Frontal cortex (tissue), 2 donors: ENCODE data around the gene SLC25A4.

DNA sequence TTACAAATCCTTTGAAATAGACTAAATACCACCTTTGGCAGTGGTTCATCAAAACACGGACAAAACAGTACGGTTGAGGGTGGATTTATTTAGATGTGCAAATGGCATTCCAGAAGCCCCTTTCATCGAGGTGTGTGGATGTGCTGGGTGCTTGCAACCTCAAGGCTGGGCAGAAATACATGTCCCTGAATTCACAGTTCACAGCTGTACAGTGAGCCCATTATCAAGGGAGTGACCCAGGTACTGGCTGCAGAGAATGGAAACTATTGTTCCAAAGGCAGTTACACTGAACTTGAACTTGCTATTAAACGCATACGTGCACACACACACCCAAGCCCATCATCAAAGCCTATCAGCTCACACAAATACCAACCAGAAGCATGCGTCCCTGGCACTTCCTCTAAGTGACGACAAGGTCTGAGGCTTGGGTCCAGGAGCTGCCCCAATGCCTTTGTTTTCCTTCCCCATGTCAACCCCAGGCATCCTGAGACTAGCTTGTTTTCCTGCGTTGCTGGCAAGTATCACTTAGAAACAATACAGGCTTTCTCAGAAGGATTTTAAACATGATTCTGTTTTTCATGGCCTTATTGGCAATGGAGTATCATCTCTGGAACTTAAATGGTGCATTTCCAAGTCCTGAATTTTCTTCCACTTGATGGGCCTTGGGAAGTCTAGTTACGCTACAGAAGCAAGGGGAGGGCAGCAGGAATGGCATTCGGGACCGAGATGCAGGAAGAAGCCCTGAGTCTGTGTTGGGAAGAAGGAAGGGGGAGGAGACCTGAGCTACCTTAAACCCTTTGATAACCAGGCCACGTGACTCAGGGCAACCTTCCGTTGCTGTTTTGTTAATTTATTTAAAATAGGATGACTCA, 88.5 kb downstream of the IRF2 start:
- RAMPAGE, long total RNA: no peak

DNA sequence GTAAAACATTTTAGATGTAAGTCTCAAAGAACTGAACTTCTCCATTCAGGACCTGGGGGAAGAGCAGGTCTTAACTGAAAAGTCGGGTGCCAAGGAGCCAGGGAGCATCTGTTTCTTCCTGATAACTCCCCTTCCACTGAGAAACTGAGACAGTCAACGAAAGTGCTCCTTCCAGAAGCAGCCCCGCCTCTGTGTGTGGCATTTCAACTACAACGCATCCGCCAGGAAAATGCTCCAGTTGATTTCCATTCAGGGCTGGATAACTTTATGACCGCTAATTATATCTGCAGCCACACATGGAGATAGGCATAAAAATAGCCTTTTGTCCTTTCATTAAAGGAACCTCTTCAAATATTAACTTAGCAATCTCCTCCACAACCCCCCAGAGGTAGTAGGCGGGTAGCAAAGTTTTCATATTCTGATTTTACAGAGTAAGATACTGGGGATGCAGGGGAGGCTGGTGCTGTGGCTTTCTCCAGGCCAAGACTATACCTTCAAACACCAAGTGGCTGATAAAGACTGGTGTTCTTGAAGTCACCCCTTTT, 87.8 kb downstream of the IRF2 start:
- RAMPAGE, long total RNA: no peak

DNA sequence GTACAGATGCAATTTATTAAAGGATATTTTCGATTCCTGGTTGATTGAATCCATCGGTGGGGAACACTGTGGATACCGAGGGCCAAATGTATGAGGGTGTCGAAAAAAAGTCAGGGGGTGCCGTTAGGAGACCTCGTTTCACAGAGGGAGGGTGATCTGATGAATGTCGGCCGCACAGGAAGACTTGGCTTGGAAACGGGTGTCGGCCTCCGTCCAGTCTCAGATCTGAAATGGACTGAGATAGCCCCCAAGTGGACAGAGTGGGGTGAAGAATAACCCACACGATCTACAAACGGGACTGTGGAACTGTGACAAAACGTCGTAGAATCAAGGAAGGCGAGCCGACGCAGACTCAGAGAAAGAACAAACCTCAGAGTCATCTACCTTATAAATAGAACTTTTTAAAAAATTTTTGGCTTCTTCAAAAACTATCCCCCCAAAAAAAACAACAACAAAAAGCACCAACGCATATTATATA, 63.6 kb upstream of the IRF2 start:
- RAMPAGE, long total RNA: no peak

DNA sequence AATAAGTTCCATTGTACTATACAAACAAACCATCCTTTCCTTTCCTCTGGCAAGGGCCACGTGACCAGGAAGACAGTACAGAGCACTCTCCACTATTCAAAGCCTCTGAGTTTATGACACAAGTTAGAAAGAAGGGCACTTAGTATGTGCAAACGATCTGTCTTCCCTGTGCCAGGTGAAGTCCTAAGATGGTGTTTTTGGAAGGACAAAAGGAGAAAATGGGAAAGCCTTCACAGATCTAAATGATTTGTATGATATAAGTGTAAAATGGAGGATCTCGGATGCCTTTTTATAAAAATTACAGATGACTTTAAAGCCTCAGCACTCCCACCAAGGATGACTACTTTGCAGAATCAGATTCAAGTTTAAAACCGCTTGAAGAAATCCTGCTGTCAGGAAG, 2.9 kb downstream of the CASP3 start:
- RAMPAGE, long total RNA: no peak

DNA sequence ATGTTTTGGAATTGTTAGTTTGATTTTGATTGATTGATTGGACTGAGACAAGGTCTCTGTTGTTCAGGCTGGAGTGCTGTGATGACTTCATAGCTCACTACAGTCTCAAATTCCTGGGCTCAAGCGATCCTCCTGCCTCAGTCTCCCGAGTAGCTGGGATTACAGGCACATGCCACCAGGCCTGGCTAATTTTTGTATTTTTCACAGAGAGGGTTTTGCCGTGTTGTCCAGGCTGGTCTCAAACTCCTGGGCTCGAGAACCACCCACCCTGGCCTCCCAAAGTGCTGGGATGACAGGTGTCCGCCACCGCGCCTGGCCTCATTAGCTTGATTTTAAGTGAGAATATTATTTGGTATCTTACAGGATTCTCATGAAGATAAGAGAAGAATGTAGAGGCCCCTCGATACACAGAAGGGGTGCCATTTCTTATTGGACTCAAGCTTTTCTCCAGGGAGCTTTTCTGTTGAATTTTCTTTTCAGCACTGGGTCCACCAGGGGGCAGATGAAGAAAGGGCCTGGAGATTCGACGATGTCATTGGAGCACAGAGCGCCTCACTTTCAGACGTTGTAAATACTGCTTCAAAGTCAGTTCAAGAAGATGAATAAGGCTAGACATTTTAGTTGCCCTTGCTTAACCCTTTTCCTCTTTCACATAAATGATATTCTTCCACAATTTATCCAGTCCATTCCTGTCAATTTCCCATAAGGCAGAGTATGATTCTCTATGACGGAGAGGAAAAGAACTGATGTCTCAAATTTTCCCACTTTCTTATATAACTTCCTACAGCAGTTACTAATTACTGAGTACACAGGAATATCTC, 11.8 kb upstream of the CENPU start:
- RAMPAGE, long total RNA: no peak

- RAMPAGE, long total RNA: no peak
Observed at GRCh38 chr4:184760991-184761350, 27.1 kb upstream of the CENPU start.

DNA sequence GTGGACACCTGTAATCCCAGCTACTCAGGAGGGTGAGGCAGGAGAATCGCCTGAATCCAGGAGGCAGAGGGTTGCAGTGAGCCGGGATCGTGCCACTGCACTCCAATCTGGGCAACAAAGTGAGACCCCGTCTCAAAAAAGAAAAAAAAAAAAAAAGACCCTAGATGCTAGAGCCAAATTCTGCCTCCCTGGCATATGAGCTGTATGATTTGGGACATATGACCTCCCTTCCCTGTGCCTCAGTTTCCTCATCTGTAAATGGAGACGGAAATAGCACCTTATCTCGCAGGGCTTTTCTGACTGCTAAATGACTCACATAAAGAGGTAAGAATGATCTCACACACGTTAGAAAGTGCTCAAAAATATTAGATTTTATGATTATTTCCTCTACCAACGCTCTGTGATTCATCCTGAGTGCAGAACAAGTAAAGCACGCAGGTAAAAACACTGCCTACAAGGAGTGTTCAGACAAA, 21.3 kb downstream of the ACSL1 start:
- RAMPAGE, long total RNA: no peak

DNA sequence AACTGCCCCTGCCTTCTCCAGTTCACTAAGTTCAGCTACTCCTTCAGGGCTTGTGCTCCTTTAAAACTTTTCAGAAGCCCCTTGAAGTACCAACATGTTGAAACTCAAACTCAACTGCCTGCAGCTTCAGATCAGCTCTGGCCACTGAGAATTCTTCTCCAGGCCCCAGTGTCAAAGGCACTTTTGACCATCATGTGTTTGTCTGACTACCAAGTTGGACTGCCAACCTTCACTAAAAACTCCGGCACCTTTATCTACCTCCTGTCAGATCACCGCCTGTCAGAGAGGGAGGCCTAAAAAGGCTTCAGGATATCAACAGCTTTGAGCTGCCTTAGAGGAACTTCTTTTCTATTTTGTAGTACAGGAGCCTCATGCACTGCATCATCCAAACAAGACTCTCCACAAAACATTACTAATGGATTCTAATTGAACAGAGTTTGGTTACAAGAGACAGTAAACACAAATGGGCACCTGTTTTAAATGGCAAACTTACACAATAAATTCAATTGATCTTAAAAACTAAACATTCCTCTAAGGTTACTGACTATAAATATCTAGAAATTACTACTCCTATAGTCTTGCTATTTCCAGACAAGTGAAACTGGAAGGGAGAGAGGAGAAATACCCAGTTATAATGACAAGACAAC, 2.7 kb downstream of the ACSL1 start:
- RAMPAGE, long total RNA: no peak

GRCh38 chr4:184826312-184827291, 834 bp upstream of the ACSL1 start:
- RAMPAGE, long total RNA: no peak

DNA sequence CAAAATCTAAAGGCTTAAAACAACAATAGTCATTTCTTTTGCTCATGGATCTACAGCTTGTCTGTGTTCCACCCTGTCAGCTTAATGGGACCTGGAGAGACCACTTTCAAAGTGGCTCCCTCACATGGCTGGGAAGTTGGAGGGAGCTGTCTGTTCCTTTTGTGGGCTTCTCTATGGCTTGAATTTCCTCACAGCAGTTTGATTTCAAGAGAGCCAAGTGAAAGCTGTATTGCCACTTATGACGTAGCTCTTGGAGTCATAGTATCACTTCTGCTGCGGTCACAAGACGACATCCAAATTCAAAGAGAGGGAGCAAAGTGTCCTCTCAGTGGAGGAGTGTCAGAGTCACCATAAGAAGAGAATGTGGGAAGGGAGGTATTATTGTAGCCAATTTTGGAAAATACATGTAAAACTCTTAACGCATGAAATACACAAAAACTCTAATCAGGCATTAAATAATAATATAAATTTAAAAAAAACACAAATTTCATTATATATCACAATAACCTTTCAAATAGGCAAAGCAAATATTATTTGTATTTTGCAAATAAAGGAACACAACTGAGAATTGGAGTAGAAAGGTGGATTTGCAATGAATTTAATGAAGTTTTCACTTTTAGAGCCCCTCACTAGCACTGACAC, 22.9 kb upstream of the ACSL1 start:
- RAMPAGE, long total RNA: no peak

GRCh38 chr4:184891647-184892378, 66.0 kb upstream of the ACSL1 start:
- RAMPAGE, long total RNA: no peak

DNA sequence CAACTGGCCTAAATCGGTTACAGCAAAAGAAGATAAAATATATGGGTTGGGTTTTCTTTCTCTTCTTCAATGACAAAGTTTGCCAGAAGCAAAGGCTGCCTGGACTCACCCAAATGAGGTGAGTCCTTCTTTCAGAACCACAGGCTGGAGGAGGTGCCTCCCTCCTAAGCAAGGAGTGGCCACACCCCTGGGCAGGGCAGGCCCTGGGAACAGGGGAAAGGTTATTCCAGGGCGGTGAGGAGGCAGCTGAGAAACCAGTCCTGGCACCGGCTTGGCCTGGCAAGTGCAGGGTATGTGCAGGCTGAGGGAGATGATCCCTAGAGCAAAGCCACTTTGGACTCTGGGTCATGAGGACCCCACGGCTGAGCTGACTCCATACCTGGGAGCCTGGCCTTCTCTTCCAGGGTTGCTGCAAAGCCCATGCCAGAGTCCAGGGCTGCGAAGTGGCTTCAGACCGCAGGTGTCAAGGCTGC, 49.6 kb upstream of the HELT start:
- RAMPAGE, long total RNA: no peak

DNA sequence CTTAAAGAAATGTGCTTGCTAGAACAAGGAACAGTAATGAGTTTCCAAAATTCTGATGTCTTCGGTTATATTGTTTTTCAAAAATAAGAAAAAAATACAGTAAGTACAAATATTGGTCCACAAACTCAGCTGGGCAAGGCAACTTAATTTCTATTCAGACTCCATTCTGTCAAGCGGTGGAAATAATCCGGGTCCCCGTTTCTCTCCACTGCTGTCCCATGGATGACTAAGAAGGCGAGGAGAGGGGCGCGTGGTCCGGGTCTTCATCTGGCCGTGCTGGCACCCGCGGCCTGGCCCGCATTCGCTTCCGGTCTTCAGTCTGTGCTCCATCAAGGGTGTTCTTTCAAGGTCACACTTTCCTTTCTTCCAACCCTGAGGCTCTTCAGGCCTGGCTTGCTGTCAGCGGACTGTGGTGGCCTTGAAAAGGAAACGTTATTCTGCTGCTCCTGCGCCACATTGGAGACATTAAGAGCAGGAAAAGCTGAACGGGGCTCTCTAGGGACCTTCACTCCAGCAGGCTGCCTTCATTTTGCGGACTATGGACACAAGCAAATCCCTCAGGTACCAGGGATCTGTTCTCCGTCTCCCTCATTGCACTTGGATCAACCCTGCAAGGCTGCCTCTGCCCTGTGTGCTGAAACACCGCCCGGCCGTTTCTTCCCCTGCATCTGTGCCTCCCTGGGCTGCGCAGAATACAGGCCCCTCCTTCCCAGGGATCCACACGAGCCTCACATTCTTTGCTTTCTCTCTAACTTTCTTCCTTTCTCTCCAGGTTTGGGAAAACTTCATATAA, 5.8 kb upstream of the SLC25A4 start:
- RAMPAGE, long total RNA: no peak

DNA sequence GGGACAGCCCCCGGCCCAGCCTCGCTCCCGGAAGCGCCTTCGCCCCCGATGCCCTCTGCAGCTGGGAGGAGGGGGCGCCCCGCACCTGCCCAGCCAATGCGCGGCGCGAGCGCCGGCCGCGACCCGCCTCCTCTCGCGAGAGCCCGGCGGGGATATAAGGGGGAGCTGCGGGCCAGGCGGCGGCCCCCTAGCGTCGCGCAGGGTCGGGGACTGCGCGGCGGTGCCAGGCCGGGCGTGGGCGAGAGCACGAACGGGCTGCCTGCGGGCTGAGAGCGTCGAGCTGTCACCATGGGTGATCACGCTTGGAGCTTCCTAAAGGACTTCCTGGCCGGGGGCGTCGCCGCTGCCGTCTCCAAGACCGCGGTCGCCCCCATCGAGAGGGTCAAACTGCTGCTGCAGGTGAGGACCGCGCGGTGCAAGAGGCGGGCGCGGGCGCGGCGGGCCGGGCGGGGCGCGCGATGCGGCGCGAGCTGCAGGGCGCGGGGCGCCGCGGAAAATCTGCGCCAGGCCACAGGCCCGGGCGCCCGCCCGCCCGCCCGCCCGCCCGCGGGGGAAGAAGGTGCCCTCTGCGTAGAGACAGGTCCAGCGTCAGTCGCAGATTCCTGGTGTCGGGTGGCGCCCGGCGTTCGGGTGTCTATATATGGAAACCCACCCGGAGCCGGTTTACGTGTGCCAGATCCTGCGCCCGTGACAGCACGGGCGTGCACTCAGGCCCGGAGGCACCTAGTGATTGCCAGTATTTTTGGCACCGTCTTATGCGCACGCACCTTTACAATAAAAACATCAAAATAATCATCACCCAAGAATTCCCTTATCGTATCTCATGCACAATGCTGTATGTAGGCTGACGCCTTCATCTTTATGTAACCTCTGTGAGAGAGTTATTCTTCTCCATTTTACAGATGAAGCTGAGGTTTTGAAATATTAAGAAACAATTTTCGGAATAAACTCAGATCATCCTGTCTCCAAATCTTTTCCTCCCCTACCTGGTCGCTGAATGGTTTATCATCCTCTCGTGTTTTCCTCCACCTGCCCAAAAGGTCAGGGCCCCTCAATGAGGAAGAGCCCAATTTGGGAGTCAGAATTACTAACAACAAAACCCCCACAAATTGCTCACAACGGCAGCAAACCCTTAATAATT, at the start of gene SLC25A4:
Gene SLC25A4, plus strand, starts transcription at position 182 of the 1,141 bp plus-strand sequence.
- RAMPAGE, long total RNA: no peak

GRCh38 chr4:185211031-185211142, 1.5 kb downstream of the SNX25 start:
- RAMPAGE, long total RNA: no peak

DNA sequence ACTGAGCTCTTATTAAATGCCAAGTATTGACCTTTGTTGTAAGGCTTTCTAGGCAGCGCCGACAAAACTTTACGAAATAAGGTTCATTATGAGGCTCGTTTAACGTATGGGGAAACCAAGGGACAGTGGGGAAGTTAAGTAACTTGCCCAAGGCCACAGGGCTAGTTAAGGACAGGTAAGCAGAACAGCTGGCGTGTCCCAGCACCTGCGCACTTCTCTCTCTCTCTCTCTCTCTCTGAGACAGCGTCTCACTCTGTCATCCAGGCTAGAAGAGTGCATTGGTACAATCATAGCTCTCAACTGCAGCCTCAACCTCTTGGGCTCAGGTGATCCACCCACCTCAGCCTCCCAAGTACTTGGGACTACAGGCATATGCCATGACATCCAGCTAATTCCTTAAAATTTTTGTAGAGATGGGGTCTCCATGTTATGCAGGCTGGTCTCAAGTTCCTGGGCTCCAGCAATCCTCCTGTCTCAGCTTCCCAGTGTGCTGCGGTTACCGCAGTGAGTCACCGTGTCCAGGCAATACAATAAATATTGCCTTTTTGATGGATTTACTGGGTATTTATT, 16.0 kb downstream of the LRP2BP start:
- RAMPAGE, long total RNA: no peak

GRCh38 chr4:185380169-185380857, 15.4 kb downstream of the LRP2BP start:
- RAMPAGE, long total RNA: no peak

- RAMPAGE, long total RNA: no peak
Observed at GRCh38 chr4:185394453-185395578, 908 bp downstream of the LRP2BP start.

DNA sequence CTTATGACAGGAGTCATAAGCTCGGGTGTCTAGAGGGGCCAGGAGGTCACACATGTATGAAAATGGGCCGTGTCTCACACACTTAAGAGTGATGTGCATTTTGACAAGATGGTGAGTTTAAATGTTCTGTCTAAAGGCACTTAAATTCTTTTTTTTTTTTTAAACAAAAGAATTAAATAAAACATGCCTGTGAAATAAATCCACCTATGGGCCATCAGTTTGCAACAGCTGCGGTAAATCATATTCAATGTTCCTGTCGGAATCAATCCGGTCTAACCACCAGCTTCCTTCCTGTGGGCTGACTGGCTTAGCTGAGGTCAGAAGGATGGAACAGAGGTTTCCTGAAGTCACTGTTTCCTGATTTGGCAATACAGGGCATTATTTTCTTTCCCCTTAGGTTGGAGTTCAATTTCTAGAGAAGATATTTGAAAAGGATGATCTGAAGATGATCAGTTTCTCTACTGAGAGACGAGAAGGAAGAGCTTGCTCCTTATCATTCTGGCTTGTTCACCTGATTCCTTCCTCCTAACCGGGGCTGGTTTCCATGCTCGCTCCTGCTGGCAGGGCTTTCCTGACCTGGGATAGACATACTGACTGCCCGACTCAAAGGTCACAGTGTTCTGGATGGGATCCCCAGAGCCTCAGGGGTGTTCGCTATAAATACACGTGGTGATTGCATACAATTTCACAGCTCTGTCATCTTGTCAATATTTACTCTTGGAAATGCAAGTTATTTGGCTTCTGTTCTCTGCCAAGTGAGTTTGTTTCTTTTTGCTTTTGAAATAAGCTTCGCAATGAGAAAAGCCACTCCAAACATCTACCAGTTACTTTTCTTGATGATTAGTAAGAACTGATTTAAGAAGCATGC, 21.7 kb downstream of the PDLIM3 start:
- RAMPAGE, long total RNA: no peak

DNA sequence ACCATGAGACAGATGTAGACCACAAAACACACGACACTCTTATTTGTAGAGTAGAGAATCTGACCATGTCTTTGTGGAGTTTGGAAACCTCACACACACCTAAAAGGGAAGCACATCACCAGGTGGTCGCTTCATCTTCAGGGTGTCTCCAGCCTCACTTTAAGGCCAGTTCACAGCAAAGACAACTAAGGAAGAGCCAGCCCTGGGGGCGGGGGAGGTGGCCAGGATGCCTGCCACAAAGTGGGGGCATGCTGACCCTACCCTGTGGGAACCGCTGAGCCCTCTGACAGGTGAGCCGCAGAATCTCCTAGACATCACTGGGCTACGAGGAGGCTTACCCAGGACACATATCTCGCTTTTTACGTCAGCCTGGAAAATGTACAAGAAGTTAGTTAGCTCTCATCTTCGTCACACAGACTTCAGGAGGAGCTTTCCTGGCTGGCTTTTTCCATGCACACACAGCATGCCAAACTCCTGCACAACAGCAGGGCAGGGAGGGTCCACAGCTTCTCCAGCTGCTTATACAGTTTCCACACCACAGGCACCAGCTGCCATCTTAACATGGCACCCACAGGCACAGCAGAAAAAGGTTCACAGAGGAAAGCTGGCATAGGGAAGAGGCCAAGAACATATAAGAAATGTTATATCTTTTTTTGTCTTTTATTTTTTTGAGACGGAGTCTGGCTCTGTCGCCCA, 64.5 kb upstream of the PDLIM3 start:
- RAMPAGE, long total RNA: no peak